Measurements from ENCODE around the genes SYNJ2BP and ADAM21.

DNA sequence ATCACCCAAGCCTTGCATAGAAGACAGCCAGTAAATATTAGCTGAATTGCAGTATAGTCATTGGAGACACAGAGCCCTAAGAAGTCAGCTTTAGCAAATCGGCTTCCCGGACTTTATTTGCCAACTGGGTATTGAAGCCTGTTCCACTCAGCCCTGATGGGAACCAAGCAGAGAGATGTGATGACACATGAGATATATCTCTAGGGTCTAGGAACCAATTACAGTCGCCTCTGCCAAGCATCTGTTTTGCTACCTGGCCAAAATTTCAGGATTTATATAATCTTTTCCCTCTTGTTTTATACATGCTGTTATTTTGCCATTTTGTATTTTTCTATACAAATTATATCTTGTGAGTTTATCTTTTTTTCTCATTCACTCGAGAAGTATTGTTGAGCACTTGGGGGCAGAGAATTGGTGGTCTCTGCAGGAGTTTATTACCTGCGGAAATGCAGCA is 37.9 kb downstream of the SUSD6 start:
- PRO-cap, 7 experiments, result no peak in any of the 7 experiments

DNA sequence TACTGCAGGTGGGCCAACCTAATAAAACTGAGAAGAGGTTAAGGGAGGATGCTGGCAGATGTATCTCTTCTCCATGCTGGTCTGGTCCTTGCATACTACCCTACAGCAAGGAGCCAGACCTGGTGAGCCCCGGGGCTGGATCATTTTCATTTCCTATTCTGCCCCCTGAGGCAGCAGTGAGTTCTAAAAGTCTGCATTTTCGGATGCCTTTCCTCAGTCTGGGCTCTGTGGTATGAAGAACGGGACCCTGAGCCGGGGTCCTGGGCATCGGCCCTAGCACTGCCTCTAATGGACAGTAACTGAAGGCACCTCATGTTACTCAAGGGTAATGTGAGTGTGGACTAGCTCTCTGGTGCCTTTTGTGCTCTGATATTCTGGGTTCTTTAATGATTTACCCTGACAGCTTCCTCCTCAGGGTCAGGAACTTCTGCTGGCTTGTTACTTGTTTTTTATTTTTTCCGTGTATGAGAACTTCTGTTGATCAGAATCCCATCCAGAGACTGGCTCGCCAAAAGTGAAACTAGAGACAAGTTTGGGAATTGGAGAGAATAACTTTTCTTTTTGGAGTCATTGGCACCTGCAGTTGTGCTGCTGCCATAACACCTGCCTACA is 62.2 kb downstream of the SUSD6 start:
- PRO-cap, 7 experiments, result no peak in any of the 7 experiments

- PRO-cap, 7 experiments, result no peak in any of the 7 experiments
Measured at GRCh38 chr14:69755305-69755652, 11.7 kb upstream of the SRSF5 start.

DNA sequence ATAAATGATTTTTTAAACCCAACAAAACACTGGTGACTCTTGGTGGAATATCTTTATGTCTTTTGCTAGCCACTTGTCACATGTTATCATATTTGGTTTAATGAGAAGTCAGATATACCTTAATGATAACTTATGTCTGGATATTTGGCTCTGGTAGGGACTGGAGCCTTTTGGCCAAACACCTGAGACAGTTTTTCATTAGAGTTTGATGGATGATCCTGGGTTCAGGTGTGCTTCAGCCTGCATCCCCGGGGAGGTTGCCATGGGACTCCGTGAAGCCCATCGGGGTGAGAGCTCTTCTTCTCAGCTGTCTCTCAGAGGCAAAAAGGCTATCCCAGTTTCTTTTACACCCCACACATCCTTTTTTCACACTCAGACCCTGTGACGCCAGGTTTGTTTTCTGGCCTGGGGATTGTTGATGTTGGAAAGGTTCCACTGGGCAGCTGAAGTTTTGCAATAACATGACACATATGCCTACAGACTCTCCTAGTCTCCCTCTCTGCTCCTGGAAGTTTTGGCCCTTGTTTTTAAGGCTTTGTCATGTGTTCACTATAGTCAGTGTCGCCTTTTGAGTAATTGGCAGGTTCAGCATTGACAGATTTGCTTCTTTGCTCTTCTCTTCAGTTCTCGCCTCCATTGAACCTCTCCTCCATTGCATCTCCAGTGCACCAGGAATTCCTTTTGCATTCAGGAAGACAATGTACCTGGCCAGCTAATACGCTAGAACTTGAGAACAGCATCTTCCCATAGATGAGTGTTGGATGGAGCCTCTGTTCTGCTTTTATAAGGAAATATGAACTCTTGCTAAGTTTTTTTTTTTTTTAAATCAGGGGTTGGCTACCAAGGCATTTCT is 118.6 kb downstream of the SMOC1 start:
- PRO-cap, 7 experiments, result no peak in any of the 7 experiments

GRCh38 chr14:70254431-70255418 is 66.0 kb upstream of the SLC8A3 start:
- PRO-cap, 7 experiments, result peak in 4 of 7 experiments; most common minus-strand start chr14:70255306 (in 3)

DNA sequence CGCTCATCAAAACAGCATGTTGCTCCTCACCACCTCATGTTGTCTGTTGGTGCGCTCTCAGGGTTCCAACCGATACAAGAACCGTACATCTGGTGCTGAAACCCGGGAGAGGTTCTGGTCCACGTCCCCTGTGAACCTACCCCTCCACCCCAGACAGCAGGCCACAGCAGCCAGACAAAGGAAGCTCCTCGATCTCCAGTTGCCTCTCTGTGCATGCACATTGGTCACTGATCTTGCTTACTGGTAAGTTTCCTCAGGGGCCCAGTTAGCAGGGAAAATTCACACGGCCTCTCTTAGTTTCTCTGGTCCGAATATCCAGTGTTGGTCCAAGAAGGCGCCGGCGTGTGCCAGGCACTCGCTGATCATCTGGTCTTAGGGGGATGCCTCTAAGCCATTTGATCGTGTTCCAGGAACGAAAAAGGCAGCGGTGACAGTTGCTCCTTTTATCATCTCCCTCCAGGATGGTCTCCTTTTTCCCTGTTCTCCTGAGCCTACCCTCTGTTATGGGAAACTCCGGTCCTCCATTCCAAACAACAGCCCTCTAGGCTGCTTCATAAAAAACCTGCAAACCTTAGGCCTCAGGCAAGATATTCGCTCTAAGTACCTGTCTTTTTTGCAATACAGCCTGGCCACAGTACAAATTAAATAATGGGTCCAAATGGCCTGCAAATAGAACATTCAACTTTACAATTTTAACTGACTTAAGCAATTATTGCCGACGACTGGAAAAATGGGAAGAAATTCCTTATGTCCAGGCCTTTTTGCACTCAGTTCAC is 14.3 kb downstream of the COX16 start:
- PRO-cap, 7 experiments, result no peak in any of the 7 experiments

GRCh38 chr14:70416685-70417404 is at the start of gene SYNJ2BP:
TSS of gene SYNJ2BP (minus strand) at chr14:70417090.
- PRO-cap, 7 experiments, result peak in 2 of 7 experiments; most common minus-strand start chr14:70417039 (in 2)

GRCh38 chr14:70452027-70452269 is at the start of gene ADAM21:
TSS of gene ADAM21 (plus strand) at chr14:70452174.
- PRO-cap, 7 experiments, result no peak in any of the 7 experiments

DNA sequence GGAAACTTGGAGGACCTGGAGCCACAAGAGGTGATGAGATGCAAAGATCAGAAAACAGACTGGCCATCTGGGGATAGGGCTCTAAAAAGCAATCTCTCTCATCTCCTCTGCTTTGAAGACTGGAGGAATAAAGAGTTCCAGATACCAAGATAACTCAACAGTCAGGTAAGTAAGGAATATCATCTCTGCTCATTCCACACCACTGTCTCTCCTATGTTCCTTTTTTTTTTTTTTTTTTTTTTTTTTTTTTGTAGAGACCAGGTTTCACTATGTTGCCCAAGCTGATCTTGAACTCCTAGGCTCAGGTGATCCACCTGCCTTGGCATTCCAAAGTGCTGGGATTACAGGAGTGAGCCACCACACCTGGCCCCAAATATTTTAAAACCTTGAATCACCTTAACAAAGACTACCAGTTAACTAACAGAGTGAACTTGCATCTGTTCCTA is 8.2 kb downstream of the MED6 start:
- PRO-cap, 7 experiments, result no peak in any of the 7 experiments

DNA sequence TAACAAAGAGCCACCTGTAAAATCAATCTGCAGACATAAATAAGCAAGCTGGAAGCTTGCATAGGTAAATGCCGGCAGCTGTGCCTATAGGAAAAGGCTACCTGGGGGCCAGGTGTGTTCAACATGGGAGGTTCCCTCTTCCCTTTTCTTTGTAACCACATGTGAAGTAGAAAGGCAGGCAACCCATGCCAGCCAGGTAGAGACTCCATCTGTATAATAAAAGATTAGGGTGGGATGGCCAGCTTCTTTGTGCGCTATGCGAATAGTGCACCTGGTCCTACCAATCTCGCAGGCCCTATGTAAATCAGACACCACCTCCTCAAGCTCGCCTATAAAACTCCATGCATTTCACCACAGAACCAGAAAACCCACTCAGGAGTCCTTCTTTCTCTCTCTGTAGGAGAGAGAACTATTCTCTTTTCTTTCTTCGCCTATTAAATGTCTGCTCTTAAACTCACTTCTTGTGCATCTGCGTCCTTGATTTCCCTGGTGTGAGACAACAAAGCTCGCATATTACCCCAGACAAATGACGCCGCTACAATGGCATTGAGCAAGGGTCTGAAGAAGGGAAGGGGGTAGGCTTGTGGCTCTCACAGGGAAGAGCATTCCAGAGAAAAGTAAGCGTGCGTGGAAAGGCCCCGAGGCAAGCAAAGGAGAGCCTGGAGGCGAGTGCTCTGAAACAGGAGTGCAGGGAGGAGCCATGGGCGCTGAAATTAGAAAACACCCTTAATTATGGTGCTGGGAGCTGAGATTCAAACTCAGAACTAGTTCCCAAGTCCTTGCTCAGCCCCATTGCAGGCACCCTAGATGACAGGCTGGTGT is 67.3 kb downstream of the TTC9 start:
- PRO-cap, 7 experiments, result no peak in any of the 7 experiments

GRCh38 chr14:70738314-70738640 is 71.0 kb downstream of the MAP3K9 start:
- PRO-cap, 7 experiments, result no peak in any of the 7 experiments

GRCh38 chr14:70800602-70801185 is 8.6 kb downstream of the MAP3K9 start:
- PRO-cap, 7 experiments, result no peak in any of the 7 experiments

DNA sequence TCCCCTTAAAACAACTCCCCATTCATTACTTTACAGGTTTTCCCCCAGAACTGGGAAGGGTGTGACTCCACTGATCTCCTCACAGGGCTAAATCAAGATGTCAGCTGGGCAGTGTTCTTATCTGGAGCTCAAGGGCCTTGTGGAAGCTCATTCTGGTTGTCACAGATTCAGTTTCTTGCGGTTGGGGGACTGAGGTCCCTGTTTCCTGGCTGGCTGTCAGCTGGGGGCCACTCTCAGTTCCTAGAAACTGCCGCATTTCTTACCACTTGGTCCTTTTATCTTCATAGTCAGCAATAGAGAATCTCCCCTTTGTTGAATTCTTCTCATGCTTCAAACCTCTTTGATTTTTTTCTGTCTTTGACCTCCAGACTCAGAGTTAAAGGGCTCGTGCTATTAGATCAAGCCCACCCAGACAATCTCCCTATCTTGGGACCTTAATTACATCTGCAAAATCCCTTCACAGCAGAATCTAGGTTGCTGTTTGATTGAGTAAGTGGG is 20.5 kb upstream of the PCNX1 start:
- PRO-cap, 7 experiments, result no peak in any of the 7 experiments

DNA sequence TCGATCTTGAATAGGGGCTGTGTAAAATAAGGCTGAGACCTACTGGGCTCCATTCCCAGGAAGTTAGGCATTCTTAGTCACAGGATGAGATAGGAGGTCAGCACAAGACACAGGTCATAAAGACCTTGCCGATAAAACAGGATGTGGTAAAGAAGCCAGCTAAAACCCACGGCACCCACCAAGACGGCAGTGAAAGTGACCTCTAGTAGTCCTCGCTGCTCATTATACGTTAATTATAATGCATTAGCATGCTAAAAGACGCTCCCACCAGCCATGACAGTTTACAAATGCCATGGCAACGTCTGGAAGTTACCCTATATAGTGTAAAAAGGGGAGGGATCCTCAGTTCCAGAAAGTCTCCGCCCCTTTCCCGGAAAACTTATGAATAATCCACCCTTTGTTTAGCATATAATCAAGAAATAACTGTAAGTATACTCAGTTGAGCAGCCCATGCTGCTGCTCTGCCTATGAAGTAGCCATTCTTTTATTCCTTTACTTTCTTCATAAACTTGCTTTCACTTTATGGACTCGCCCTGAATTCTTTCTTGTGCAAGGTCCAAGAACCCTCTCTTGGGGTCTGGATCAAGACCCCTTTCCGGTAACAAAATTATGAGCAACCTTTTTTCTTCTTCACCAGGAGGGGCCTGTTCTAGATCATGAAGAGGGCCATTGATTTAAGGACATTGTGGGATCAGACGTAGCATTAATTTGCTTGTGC is 189.4 kb upstream of the SIPA1L1 start:
- PRO-cap, 7 experiments, result no peak in any of the 7 experiments

DNA sequence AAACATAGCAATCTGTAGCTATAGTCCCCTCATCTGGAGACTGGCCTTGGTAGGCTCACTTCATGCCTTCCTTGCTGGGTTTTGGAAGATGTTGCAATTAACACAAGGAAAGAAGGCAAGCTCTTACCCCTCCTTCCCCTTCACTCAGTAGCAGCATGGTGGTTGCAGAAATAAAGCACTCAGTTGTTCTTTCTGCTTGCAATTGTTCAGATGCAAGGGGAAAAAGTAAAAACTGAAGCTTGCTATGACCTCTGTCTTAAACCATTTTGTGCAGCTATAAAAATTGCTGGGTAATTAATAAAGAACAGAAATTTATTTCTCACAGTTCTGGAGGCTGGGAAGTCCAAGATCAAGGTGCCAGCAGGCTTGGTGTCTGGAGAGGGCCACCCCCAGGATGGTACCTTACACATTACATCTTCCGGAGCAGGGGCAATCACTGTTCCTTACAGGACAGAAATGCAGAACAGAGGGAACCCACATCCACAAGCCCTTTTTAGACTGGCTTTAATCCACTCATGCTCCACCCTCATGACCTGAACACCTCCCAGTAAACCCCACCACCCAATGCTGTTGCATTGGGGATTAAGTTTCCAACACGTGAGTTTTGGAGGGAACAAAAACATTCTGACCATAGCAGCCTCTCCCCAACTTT is 177.4 kb upstream of the SIPA1L1 start:
- PRO-cap, 7 experiments, result peak in 1 of 7 experiments; most common minus-strand start position 465 of the sequence (in 1)

GRCh38 chr14:71143448-71143906 is 176.8 kb upstream of the SIPA1L1 start:
- PRO-cap, 7 experiments, result peak in 1 of 7 experiments; most common plus-strand start chr14:71143547 (in 1)

GRCh38 chr14:71371938-71372341 is 51.7 kb downstream of the SIPA1L1 start:
- PRO-cap, 7 experiments, result no peak in any of the 7 experiments

GRCh38 chr14:71918786-71919314 is 13.4 kb upstream of the RGS6 start:
- PRO-cap, 7 experiments, result no peak in any of the 7 experiments

DNA sequence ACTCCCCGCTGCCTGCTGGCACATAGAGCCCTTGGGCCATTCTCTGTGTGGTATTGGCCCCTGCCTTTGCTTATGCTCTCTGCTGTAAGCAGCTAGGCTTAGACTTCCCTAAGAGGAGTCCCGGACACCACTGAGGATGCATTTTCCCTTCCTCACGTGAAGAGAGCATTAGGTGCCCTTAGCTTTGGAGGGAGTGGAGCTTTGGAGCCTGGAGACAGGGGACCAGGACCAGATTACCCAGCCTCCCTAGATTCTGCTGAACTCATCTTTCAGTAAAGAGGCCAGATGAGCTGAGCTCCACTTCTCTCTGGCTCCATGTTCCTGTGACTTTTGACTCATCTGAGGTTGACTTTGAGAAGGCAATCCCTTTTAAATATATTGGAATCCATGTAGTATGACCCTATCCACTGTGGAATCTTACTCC is 159.0 kb downstream of the RGS6 start:
- PRO-cap, 7 experiments, result no peak in any of the 7 experiments

DNA sequence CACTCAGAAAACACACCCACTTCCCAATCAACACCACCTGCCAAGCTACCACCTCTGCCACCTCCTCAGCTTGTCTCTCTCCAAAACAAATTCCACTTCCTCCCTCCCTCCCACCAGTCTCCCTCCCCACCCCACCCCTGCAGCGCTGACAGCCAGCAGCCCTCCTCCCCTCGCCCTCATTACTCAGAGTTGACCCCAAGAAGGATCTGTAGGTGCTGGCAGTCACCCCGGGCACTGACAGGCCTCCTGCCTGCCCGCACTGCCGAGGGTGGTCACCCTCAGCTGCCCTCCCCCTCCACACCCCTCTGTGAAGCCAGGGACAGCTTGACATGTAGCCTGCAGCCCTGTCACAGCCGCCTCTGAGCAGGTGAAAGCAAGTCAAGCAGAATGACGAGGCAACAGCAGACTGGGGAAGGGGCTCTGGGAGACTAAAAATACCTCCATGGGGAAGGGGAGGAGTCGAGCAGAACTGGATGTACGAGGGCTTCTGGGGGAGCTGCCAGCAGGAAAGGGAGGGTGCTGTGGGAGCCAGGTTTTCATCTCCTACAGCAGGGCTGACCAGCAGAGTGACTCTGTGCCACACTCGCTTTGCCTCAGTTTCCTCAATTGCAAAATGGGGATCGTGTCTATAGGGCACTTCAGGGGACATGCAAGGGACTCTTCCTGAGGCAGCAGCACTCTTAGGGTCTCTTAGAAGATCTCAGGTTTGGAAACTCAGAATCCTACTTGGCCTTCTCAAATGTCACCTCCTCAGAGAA is 178.0 kb downstream of the DPF3 start:
- PRO-cap, 7 experiments, result no peak in any of the 7 experiments